Left ventricle myocardium (tissue), 1 donor: ENCODE measurements around a stretch of chr2.

- PRO-cap: no peak
These were observed 84.7 kb upstream of the FAM240C start for GRCh38 chr2:241984883-241985446.